Spinal cord (tissue), 3 donors: ENCODE data around the genes ATP6AP2 and GPR34.

DNA sequence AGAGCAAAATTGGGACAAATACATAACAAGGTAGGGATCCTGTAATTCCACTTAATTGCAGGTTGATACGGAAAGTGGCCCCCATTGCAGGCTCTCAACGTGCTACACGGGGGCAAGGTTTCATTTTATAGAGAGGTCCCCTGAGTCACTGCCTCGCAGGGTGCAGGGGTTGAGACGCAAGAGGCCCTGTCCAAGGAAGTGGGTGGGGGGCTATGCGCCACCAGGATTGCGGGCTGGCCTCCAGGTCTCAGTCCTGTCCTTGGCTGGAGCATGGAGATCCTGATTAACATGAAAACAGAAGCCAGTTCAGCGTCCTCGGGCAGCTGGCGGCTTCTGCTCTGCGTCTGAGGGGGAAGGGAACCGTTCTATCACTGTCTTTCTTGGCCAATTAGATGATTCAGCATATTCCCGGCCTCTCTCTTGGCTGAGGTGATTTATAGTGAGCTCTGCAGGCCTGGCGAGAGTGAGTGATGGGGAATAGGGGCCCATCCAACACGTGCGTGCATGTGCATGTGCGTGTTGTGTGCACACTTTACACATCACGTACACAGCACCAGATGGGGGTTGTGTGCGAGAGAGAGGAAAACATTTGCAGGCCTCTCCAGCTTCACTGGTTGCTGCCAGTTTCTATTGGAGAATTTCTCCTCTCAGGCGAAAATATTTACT lies 145.9 kb upstream of the ATP6AP2 start:
- PRO-cap: no peak
- RAMPAGE, long total RNA: no peak

GRCh38 chrX:40471719-40472572 lies 108.8 kb upstream of the ATP6AP2 start:
- PRO-cap: no peak
- RAMPAGE, long total RNA: no peak

DNA sequence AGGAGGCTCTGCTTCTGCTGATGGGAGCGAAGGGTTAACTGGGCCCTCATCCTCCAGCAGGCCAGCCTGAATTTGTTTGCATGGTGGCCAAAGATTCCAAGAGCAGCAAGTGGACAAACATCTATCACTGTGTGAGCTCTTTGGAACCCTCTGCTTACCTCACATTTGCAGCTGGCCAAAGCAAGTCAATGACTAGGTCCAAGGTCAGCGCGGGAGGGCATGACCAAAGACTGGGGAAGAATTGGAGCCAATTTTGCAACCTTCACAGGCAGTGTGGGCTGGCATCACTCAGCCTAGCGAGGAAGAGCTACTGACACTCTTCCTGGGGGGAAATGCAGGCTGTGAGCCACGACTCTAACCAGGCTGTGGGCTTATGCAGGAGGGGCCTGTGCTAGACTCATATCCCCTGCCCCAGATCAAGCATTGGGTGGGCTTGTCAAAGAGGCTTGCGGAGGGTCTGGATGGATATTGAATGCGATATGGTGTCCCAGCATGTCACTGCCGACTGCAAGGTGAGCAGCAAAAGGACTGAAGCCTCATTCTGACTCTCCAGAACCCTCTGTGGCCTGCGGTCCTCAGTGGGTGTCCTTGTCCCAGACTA lies 67.6 kb upstream of the ATP6AP2 start:
- PRO-cap: no peak
- RAMPAGE, long total RNA: no peak

DNA sequence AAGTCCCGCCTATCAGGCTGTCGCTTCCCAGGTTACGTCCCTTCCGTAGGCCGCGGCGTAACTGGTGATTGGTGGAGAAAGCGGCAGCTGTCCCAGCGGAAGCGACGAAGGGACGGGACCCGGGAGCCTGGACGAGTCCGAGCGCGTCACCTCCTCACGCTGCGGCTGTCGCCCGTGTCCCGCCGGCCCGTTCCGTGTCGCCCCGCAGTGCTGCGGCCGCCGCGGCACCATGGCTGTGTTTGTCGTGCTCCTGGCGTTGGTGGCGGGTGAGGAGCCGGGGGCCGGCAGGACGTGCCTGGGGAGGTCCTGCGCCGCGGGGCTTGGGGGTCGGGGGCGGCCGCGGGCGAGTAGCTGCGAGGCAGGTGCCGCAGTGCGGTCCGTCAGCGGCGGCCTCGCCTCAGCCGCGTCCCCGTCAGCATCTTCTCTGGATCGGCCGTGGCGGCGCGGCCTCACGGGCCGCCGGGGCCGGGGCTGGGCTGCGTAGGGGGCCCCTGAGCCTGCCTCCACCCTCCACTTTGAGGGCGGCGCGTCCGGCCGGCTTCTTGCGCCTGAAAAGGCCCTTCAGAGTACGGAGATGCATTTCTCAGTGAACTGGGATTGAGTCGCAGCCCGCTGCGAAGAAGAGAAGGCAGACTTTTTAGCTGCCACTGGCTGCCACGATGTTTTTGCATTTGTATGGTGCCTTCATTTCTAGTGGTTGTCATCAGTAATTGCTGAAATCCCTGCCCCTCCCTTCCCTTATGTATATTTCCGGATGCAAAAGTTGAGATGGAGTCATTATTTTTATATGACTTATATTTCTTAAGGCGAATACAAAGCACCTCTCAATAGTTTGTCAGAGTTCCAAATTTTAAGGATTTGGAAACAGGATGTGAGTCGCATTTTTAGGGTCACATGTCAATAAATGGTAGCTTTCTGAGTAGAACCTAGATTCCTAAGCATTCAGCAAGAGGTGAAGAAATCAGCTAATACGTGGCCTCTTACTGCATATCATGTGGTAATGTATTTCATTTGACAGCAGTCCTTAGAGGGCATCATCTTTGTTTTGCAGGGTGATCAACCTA lies at the start of gene ATP6AP2:
Gene ATP6AP2, plus strand, starts transcription at position 134 of the 1,064 bp plus-strand sequence.
- PRO-cap: bidirectional peak, plus-strand start at position 95 of the sequence, minus-strand start outside the sequence
- RAMPAGE, long total RNA: start-site peak on the plus strand centred at position 150 of the sequence, 116 bp wide, 1,144 and 457 reads in 2 replicates

DNA sequence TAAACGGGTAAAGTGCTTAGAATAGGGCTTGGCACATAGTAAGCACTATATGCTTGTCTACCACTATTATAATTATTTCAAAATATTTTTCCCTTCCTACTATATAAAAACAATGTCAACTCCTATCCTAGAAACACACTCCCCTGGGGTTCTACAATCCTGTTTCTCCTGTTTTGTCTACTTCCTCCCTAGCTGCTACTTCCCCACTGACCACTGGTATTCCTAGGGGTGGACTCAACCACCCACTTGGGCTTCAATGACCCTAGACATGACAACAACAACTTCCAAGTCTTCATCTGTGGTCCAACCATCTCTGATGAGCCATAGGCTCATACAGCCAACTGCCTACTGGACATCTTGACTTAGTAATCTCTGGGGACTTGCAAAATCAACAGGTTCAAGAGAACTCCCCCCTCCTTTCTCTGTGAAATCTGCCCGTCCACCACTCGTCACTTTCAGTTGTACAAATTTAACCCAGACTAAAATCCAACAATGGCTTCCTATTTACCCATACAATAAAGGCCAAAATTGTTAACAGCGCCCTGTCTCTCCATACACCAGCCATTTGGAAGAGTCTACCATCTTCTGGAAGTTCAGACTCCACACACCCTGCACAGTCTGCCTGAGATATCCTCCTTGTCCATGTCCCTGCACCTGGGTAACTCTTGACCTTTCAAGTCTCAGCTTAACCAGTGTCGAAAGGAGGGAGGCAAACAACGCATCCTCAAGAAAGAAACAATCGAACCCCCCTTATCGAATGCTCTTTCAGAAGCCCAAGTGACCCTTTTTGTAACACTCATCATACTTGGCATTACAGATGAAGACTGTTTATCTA lies 22.0 kb upstream of the CXorf38 start:
- PRO-cap: no peak
- RAMPAGE, long total RNA: no peak

GRCh38 chrX:41009886-41010963 lies 75.0 kb upstream of the USP9X start:
- PRO-cap: no peak
- RAMPAGE, long total RNA: no peak

- PRO-cap: no peak
- RAMPAGE, long total RNA: no peak
Measured at GRCh38 chrX:41090340-41091131, 5.3 kb downstream of the USP9X start.

DNA sequence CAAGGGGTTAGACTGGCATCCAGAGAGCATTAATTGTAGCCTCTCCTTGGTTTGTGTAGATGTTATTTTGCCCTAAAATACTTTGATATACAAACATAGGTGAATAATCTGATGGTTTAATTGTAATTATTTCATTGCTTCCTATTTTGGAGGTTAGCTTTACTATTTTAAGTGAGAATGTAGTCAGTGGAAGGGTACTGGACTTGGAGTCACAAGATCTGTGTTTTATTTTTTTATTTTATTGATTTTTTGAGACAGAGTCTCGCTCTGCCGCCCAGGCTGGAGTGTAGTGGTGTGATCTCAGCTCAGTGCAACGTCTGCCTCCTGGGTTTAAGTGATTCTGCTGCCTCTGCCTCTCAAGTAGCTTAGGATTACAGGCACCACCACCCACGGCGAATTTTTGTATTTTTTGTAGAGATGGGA lies 11.0 kb downstream of the USP9X start:
- PRO-cap: no peak
- RAMPAGE, long total RNA: no peak

- PRO-cap: no peak
- RAMPAGE, long total RNA: no peak
Measured at GRCh38 chrX:41118599-41119397, 33.6 kb downstream of the USP9X start.

DNA sequence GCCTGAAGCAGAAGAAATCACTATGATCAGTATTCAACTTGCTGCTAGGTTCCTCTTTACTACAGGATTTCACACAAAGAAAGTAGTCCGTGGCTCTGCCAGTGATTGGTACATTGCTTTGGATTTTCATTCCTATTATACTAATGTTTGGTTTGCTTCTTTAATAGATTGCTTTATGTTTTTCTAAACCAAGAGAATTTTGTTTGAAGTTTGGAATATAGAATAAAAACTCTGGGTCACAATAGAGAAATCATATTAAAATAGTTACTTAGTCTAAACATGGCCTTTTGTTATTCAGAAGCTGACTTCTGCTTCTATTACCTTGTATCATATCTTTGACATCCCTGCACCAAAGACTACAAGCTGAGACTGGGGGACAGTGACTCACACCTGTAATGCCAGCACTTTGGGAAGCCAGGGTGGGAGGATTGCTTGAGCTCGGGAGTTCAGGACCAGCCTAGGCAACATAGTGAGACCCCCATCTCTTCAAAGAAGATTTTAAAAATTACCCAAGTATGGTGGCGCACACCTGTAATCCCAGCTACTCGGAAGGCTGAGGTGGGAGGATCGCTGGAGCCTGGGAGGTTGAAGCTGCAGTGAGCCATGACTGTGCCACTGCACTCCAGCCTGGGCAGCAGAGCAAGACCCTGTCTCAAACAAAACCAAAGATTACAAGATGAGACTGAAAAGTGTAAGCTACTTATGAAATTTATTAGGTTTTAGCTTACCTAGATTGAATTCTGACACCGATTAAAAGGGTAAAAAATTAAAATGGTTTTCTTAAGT lies 116.5 kb upstream of the DDX3X start:
- PRO-cap: no peak
- RAMPAGE, long total RNA: no peak

GRCh38 chrX:41234670-41235507 lies 99.1 kb upstream of the DDX3X start:
- PRO-cap: no peak
- RAMPAGE, long total RNA: no peak

- PRO-cap: no peak
- RAMPAGE, long total RNA: no peak
Measured at GRCh38 chrX:41443167-41443541, 4.0 kb upstream of the NYX start.

DNA sequence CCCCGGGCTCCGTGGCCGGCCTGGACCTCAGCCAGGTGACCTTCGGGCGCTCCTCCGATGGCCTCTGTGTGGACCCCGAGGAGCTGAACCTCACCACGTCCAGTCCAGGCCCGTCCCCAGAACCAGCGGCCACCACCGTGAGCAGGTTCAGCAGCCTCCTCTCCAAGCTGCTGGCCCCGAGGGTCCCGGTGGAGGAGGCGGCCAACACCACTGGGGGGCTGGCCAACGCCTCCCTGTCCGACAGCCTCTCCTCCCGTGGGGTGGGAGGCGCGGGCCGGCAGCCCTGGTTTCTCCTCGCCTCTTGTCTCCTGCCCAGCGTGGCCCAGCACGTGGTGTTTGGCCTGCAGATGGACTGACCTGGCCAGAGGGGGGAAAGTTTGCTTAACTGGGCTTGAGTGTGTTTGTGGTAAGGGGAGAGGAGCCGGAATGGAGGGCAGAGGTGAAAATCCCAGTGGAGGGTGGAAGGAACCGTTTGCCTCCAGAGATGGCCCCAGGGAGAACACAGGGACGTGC lies 27.5 kb downstream of the NYX start:
- PRO-cap: no peak
- RAMPAGE, long total RNA: no peak

DNA sequence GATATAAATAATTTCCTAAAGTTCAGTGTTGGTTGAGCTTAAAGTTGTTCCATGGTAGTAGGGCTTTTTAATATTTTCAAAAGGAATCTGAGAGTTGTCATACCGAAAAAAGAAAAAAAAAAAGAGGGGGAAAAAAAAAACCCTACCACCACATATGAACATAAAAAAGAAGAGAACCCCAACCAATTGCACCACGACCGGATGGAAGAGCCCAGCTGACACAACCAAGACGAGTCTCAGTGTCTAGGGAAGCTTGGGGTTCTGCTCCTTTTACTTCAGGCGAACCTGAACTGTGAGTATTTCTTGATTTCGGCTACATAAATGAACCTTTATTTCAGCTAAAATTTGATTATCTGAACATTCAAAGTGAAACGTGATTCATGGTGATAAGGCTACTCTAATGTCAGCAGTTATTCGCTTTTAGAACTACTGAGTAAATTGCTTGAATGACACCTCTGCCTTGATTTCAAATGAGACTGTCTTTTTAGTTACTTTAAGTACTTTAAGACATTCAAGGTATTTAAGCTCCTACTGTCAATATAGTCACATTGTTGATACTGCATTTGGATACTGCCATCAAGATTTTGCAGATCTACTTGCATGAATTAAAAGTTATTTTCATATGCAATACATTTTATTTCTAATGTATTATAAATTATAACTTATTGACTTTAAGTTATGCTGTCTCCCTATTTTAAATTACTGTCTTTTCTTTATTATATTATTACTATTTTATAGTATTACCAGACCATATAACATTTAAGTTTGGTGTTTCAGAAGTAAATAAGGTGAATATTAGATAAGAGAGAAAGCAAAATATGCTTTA lies at the start of gene GPR34:
Gene GPR34, plus strand, starts transcription at position 181 of the 826 bp plus-strand sequence.
- PRO-cap: no peak
- RAMPAGE, long total RNA: start-site peak on the plus strand centred at position 234 of the sequence, 90 bp wide, 350 and 661 reads in 2 replicates

DNA sequence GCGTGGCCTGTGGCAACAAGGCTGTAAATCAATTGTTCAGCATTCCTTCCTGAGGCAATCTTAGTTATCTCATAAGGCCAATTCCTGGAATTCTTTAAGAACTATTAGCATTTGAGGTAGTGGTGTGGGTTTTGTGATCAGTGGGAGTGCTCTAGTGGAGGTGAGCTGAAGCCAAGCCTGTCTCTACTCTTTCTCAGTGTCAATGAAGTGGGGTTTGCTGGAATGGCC lies 5.1 kb upstream of the GPR82 start:
- PRO-cap: no peak
- RAMPAGE, long total RNA: no peak

DNA sequence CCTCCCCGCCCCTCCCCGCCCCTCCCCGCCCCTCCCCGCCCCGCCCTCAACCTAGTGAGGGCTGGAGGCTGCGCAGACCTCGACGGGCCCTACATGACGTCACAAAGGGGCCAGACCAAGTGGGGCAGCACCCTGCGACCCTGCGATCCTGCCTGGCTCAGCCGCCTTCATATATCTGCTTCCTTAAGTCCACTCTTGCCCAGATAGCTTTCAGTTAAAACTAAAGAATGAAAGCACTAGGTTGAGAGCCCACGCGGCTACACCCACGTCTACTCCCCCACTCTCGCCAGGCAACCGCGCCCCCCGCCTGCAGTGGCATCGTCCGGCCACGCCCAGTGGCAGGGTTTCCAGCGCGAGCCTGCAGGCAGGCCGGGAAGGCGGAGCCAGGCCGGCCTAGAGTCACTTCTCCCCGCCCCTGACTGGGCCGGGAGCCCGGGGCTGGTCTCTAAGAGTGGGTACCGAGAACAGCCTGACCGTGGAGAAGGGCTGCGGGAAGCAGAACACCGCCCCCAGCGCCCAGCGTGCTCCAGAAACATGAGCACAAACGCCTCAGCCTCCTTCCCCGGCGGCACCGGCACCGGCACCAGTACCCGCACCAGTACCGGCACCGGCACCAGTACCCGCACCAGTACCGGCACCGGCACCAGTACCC lies 1.4 kb upstream of the MAOA start:
- PRO-cap: no peak
- RAMPAGE, long total RNA: no peak

- PRO-cap: no peak
- RAMPAGE, long total RNA: no peak
Measured at GRCh38 chrX:43838666-43839211, 43.5 kb downstream of the MAOB start.

DNA sequence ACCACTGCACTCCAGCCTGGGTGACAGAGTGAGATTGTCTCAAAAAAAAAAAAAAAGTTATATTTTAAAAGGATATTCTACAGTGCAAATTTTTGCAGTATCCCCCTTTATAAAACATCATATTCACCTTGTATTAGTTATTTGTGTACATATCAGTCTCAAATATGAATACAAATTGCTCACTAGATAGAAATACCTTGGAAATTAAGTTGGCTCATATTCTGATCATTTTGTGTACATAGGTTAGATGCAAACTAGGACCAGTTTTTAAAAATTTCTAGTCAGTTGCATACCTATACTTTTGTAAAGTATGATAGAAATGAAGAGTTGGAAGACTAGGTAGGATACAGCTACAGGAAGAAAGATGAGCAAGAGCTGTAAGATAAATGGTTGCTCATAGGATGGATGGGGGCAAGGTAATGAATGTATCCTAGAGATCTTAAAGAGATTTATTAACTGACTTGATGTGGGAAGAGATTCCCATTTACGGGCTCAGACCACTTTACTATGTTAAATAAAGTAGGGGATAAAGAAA lies 156.6 kb downstream of the KDM6A start:
- PRO-cap: no peak
- RAMPAGE, long total RNA: no peak

- PRO-cap: no peak
- RAMPAGE, long total RNA: no peak
Measured at GRCh38 chrX:45061153-45061890, 139.4 kb downstream of the DIPK2B start.

DNA sequence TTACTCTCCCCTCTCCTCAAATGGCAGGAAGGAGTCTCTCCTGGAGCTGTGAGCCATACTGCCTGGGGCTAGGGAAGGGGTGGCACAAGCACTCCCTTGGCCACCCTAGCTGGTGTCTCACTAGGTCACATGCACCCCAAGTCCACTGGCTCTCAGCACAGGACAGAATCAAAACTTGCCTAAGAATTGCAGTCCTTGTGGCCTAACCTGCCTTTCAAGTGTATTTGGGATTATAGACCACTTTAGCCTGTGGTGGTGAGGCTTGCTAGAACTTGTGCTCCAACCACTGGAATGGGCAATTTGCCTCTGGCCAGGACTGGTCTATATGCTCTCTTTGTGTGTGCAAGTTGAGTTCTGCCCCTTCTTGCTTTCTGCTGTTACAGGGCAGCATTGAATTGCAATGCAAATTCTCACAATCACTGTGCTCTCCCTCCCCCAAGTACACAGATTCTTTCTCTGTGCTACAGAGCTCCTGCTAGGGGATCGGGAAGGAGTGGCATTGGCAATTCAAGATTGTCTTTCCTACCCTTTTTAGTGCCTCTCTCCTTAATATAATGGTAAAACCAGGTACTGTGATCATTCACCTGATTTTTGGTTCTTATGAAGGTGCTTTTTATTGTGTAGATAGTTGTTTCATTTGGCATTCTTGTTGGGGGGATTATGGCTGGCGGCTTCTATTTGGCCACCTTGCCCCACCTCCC lies 233.6 kb upstream of the DIPK2B start:
- PRO-cap: no peak
- RAMPAGE, long total RNA: no peak